Mesothelial cell of epicardium (in vitro differentiated cells): Measurements from ENCODE around the gene ACAP2.

- PRO-cap = no peak
These were observed 1.5 kb downstream of the ATP13A3 start for GRCh38 chr3:194485306-194485762.

DNA sequence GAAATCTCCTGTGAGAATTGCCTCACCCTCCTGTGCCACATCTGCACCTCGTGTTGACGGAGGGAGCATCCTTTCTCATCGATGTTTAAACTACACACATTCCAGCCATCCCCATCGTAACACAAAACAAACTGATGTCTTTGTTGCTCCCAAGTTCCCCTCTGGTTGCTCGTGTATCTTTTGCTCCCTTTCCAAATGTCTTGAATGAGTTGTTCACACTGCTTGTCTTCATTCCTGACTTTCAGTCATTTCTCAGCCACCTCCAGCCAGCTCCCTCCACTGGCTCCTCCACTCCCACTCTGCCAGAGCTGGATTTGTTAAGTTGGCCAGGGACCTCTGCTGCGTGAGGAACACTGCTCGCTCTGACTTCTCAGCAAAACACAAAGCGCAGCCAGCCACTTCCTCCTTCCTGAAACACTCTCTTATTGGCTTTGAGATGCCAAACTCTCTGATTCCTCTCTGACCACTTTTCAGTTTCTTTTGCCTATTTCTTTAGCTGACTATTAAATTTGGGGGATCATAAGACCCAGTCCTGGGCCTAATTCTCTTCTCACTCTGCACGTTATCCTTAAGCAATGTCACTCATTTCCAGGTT, 53.7 kb upstream of the ATP13A3 start:
- PRO-cap = no peak

DNA sequence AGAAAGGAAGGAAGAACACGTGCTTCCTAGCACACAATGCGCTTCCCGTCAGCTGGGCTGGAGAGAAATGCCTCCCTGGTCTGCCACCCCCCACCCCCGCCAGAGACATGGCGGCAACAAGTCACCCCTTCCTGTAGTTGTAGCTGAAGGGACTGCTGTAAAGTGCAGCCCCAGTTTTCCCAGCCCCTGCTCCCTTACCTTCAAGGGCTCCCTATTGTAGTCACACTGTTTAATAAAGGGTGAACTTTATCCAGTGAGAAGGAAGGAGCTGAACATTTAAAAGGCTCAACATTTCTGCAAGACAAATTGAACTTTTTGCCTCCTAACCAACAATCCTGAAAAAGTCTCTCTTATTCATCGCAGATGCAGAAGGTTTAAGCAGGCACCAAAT, 182.1 kb downstream of the FAM43A start:
- PRO-cap = no peak

GRCh38 chr3:195153256-195154124, 117.5 kb downstream of the XXYLT1 start:
- PRO-cap = no peak

DNA sequence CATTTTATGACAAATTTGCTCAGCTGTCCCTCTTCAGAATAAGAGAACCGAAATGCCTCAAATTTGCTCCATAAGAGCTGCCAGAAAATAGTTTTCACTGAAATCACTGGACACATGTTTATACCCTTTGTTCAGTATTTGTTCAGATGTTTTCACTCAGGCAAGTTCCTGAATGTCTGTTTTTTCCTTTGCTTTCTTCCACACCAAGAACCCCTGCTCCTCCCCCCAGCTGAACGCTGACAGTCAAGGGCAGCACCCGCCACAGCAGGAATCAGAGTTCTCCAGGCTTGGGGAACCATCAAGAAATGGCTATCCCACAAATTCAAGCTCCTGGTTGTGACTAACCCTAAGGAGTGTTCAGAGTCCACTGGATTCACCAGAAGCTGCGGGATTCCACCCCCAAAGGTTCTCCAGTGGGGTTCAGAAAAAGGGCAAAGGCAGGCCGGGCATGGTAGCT, 60.3 kb downstream of the XXYLT1 start:
- PRO-cap = no peak

DNA sequence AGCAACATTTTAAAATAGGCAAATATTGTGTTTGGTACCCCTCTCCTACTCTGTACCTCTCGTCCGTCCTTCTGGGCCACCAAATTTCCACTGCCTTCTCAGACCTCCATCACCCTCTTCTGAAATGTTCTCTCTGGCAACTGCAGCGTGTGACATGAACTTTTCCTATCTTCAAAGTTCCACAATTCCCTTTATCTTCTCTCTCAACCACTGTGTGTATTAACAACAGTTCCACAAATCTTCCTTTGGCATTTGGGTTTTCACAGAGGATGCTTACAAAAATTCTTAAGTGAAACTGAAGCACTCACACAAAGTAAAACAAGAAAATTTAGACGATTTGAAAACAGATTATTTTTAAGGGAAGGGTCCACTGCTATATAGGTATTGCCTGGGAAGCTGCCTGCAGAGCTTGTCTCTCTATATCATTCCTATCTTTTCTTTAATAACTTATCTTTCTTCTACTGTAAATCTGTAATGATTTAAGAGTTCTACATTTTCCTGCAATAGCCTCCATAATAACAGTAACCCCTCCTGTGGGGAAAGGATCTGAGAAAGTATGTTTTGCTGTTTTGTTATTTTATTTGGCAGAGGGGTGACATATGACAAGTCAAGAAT, 15.6 kb upstream of the XXYLT1 start:
- PRO-cap = no peak

GRCh38 chr3:195306370-195306728, 35.4 kb upstream of the XXYLT1 start:
- PRO-cap = no peak

DNA sequence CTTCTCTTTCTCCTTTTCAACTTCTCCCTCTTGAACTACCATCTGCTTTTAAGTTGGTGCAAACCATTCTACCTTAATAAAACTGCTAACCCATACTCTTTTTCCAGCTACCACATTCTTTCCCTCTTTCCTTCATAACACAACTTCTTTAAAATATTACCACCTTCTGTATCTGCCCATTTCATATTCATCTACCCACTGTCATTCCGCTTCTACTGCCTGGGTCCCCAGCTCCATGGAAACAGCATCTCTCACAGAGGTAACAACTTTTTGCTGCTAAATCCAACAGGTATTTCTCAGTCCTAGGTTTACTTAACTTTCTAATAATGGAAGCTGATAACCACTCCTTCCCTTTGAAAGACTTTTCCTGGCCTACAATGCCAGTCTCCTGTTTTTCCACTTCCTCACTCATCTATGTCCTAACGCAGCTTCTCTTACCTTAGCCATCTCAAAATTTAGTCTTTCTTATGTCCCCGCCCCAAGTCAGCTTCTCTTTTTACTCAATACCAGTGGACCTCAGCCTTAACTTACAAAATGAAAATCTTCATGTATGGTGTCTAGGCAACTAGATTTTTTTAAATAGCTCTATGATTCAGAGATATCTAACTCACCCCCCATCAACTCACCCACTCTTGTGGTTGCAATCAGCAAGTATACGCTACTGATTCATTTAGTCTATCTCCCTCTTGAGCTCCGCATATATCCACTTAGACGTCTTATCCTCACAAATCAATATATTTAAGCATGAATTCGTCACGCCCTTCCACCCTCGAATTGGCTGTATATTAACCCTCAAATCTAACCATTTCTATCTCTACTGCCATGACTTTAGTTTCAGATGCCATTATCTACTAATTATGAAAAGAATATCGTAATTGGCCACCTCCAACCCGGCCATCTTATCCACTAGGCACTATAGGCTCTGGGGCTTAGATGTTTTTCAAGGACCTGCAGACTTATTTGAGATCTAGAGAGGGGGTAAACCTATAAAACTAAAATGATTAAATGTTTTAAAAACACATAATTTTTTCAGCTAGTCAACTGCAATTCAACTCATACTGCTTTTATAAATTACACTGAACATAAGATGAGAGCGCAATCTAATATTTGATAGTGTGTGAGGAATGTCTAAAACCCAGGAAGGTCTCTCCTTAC, 58.9 kb upstream of the XXYLT1 start:
- PRO-cap = no peak

DNA sequence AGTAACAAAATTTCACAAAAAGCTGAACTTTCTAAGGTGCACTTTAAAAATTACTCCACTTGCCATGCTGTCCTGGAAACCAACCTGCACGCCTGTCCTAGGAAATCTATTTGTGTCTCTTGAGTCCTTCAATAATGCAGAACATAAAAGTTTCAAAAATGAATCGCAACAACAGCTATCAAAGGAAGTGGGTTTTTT, 1.7 kb downstream of the ACAP2 start:
- PRO-cap = no peak

GRCh38 chr3:195442713-195443588, at the start of gene ACAP2:
Gene ACAP2 (minus strand): TSS chr3:195443020.
- PRO-cap = unidirectional peak, minus-strand start at chr3:195442989; unidirectional peak, minus-strand start at chr3:195443088

- PRO-cap = no peak
These were observed 1.6 kb upstream of the PPP1R2 start for GRCh38 chr3:195544773-195545068.

DNA sequence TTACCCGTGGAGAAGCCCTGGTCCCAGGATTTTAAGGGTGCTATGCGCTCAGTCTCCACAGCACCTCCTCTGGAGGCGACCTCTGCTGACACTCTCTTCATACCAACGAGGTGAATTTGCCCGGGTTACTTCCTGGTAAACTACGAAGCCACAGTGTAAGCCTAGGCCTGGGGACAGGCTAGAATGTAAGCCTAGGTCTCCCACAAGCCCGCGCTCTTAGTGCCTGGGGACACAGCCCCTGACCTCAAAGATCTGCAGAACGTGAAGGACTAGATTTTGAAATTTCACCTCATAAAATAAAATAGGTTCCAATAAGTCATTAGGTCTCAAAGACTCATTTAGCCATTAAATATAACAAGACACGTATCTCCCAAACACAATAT, 686 bp downstream of the APOD start:
- PRO-cap = no peak

DNA sequence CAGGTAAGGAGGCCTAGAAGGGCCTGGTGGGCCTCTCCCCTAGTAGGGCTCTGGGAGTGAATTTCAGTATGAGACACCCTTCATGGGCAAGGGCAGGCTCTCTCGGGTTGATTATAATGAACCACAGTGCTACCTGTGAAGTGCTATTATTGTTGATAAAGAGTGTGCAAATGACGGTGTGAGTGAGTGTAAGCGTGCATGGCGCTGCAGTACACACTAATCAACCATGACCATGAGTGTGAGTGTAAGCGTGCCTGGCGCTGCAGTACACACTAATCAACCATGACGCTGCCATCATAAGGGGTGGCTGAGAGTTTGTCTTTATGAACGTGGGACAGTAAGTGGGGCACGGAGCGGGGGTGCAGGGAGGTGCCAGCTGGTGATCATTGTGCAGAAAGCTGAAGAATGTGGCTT, 31.3 kb upstream of the APOD start:
- PRO-cap = no peak

DNA sequence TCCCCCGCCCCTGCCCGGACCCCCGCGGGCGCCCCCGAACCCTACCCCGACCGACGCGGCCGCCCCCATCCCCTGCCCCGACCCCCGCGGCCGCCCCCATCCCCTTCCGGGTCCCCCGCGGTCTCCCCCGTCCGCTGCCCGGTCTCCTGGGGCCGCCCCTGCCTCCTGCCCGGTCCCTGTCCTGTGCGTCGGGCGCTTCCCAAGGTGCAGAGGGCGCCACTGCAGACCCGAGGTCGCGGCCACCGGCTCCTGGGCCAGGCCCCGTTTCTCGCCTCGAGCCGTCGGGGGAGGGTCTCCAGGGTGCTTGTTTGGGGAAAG, 51.6 kb upstream of the APOD start:
- PRO-cap = no peak

GRCh38 chr3:195698526-195699612, 21.9 kb upstream of the MUC20 start:
- PRO-cap = no peak

GRCh38 chr3:195713248-195713497, 7.6 kb upstream of the MUC20 start:
- PRO-cap = no peak

DNA sequence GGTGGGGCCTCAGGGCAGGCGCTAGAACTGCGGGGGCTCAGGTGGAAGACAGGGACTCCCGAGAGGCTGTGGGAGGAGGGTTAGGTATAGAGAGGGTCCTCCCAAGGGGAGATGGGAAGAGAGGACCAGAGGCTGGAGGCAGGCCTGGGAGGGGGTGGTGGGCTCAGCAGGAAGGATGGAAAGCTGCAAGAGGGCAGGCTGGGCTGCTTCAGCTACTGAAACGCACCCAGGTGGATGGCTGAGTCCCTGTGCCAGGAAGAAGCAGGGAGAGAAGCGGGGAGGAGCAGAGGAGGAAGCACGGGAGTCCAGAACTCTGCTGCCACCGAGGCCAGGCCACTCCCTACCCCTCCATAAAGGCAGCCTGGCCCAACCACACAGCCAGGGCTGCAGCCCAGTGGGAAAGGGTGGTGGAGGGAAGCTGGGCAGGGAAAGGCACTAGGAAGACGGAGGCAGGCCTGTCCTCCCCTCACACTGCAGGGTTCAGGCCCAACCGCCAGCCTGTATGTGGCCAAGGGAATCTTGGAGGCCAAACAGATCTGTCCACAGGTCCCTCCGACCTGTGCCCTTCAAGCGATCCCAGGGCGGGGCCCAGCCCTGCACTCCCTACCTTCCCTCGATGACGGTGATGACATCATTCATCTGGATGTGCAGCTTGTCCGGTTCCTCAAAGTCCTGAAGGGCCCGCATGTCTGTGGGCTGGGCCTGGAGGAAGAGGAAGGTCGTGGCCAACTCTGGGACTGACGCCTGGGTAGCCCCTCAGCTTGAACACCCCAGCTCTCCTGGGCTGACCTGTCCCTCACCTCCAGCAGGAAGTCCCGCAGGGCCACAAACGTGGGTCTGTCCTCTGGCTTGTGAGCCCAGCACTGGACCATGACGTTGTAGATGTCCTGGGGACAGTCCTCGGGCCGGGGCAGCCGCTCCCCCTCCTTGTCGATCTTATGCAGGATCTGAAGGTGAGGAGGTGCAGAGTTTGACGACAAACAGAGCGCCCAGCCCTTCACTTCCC, 30.4 kb downstream of the TNK2 start:
- PRO-cap = no peak

DNA sequence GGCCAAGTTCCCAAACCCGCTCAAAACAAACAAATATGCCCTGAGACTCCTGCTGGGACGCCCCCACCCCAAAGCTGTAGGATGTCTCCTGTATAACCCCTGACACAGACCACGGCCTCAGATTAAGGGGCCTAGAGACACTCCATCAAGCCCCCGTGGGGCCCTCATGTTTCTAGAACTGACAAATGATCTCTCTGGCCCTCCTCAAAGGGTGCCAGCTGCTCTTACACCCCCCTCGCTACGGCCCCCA, 15.0 kb downstream of the TNK2 start:
- PRO-cap = no peak

GRCh38 chr3:195898355-195898810, 10.0 kb downstream of the TNK2 start:
- PRO-cap = no peak

DNA sequence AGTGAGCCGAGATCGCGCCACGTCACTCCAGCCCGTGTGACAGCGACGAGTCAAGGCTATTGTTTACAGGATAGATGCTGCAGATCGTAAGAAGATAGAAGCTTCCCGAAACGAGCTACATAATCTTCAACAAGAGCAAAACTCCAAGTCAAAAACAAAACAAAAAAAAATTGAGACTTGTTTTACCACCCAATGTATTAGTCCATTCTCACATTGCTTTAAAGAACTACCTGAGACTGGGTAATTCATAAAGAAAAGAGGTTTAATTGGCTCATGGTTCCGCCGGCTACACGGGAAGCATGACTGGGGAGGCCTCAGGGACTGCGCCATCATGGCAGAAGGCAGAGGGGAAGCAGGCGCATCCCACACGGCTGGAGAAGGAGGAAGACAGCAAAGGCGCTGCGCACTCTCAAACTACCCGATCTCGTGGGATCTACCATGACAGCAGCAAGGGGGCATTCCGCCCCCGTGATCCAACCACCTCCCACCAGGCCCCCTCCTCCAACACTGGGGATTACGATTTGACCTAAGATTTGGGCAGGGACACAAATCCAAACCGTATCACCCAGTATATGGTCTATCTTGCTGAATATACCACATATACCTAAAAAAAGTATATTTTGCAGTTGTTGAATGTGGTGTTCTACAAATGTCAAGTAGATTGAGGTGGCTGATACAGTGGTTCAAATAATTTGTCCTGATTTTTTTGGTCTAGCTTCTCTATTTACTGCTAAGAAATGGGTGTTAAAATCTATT, 36.6 kb downstream of the TFRC start:
- PRO-cap = no peak